ENCODE measurements around a stretch of chr22.

- PRO-cap, 3 experiments, result no peak in any of the 3 experiments
- RAMPAGE, long total RNA, 2 experiments, result no peak in any of the 2 experiments
- RRBS, result no CpG with 5 or more reads among the region's 9 CpGs
Measured at GRCh38 chr22:50470453-50471194, 4.2 kb downstream of the SBF1 start.

GRCh38 chr22:50505630-50506422 is 1.7 kb downstream of the LMF2 start:
- PRO-cap, 3 experiments, result no peak in any of the 3 experiments
- RAMPAGE, long total RNA, 2 experiments, result no peak in any of the 2 experiments
- RRBS, result 95% methylated on average over 8 of the region's 44 CpGs

GRCh38 chr22:50521623-50522074 is 3.7 kb downstream of the SCO2 start:
- PRO-cap, 3 experiments, result no peak in any of the 3 experiments
- RAMPAGE, long total RNA, 2 experiments, result no peak in any of the 2 experiments
- RRBS, result no CpG with 5 or more reads among the region's 10 CpGs

DNA sequence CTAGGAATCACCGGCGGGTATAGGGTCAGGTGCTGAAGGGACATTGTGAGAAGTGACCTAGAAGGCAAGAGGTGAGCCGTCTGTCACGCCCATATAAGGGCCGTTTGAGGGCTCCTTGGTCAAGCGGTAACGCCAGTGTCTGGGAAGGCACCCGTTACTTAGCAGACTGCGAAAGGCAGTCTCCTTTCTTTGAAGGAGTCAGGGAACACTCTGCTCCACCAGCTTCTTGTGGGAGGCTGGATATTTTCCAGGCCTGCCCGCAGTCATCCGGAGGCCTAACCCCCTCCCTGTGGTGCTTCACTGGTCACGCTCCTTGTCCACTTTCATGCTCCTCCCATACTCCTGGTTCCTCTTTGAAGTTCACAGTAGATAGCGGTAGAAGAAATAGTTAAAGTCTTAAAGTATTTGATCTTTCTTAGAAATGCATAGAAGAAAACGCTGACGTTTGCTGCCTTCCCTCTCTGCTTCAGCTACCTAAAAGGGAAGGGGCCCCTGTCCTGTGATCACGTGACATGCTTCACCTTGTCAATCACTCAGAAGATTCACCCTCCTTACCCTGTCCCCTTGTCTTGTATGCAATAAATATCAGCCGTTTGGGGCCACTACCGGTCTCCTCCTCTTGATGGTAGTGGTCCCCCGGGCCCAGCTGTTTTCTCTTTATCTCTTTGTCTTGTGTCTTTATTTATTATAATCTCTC is 1.9 kb upstream of the ODF3B start:
- PRO-cap, 3 experiments, result no peak in any of the 3 experiments
- RAMPAGE, long total RNA, 2 experiments, result no peak in any of the 2 experiments
- RRBS, result no CpG with 5 or more reads among the region's 19 CpGs

DNA sequence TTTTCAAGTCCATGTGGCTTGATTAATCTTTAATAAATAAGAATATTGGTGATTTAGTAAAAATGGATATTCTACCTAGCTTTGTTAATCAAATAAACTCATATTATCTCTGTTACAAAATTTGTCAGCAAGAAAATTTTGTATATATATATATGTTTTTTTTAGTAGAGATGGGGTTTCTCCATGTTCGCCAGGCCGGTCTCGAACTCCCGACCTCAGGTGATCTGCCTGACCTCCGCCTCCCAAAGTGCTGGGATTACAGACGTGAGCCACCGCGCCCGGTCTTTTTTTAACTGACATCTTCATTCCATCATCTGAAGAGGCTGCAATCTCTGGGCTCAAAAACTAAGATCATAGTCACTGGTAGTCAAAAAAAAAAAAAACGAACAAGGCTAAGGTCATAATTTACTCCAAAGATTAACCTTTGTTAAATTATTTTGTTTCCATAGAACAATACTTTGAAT is 5.4 kb upstream of the KLHDC7B start:
- PRO-cap, 3 experiments, result no peak in any of the 3 experiments
- RAMPAGE, long total RNA, 2 experiments, result no peak in any of the 2 experiments
- RRBS, result no CpG with 5 or more reads among the region's 10 CpGs

- PRO-cap, 3 experiments, result peak in 1 of 3 experiments; most common plus-strand start chr22:50583361 (in 1); most common minus-strand start chr22:50583325 (in 1)
- RAMPAGE, long total RNA, 2 experiments, result no peak in any of the 2 experiments
- RRBS, result 1% methylated on average over 4 of the region's 39 CpGs
Measured at GRCh38 chr22:50583242-50583765, 655 bp upstream of the CHKB start.

- PRO-cap, 3 experiments, result no peak in any of the 3 experiments
- RAMPAGE, long total RNA, 2 experiments, result no peak in any of the 2 experiments
- RRBS, result 94% methylated on average over 2 of the region's 12 CpGs
Measured at GRCh38 chr22:50699459-50700061, 38.4 kb upstream of the ACR start.

DNA sequence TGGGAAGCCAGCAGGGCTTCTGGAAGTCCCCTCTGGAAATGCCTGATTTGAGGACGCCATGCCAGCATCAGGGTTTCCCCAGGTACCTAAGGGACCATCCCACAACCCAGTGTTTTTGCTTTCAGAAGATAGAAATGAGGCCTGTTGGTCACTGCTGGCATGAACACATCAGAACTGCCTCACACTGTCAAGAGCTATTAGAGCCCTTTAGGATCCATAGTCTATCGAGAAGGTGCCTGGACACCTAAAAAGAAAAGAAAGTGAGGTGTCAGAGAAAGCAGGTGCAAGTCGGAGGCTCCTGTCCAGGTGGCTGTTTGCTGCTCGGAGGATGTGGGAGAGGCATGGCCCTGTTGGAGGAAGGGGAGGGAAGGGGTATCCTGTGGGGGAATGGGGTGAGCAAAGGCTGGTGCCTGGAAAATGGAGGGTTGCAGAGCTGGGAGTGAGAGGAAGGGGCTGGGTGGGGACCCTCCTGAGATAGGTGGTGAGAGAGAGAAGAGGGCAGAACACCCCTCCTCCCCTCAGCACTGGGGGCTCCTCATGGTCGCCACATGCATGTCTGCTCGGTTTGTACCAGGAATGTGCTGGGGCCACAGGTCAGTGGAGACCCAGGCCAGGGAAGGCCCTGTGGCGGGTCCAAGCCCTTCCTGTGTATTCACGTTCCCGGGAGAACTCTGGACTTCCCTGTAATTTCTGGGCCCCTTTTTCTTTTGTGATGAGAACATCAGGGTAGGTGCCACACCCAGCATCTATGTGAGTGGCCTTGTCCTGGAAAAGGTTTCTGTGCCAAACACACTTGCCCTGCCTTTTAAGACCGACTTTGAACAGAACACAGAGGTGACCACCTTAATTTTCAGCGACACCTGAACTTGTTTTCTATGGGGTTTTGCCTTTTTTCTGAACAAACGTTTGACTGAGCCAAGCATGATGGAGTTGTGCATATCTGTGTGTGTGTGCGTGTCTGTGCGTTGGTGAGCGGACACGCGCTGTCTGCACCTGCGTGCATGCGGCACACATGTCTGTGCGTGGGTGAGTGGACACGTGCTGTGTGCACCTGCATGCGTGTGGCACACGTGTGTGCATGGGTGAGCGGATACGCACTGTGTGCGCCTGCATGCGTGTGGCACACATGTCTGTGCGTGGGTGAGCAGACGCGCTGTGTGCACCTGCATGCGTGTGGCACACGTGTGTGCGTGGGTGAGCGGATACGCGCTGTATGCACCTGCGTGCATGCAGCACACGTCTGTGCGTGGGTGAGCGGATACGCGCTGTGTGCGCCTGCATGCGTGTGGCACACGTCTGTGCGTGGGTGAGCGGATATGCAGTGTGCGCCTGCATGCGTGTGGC is 27.6 kb upstream of the ACR start:
- PRO-cap, 3 experiments, result no peak in any of the 3 experiments
- RAMPAGE, long total RNA, 2 experiments, result no peak in any of the 2 experiments
- RRBS, result no CpG with 5 or more reads among the region's 49 CpGs

DNA sequence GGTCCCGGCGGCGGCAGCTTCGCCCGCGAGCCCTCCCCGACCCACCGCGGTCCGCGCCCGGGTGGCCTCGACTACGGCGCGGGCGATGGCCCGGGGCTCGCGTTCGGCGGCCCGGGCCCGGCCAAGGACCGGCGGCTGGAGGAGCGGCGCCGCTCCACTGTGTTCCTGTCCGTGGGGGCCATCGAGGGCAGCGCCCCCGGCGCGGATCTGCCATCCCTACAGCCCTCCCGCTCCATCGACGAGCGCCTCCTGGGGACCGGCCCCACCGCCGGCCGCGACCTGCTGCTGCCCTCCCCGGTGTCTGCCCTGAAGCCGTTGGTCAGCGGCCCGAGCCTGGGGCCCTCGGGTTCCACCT is 17.3 kb upstream of the ACR start:
- PRO-cap, 3 experiments, result no peak in any of the 3 experiments
- RAMPAGE, long total RNA, 2 experiments, result no peak in any of the 2 experiments
- RRBS, result 9% methylated on average over 33 of the region's 49 CpGs

Data from testis (tissue), 5 donors.